Vein endothelial cell (primary cell): ENCODE measurements around the genes H2AC1 and H3C2.

- CAGE, long polyA plus RNA = no peak
Measured at GRCh38 chr6:21887239-21888127, 293.9 kb downstream of the SOX4 start.

GRCh38 chr6:22062808-22063653 is 233.8 kb downstream of the PRL start:
- CAGE, long polyA plus RNA = no peak

GRCh38 chr6:22146892-22147631 is 149.8 kb downstream of the PRL start:
- CAGE, long polyA plus RNA = no peak

- CAGE, long polyA plus RNA = no peak
Measured at GRCh38 chr6:24497958-24498537, 3.3 kb downstream of the ALDH5A1 start.

DNA sequence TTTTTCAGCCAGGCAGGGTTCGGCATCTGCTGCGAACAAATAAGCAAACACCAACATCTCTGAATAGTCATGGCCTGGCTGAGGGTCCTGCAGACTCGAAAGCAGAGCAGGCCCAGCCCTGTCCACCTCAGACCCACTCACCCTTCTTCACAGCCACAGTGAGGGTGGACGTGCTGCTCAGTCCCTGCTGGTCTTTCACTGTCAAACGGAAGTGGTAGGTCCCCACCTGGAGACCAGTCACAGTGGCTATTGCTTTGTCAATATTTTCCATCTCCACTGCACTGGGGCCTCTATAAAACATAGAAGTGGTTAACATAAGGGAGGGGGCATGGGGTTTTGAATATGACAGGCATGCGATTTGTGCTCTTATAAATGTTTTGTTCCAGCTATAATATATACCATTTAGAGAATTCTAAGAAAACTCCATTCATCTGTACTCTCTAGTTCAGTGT is 73.9 kb downstream of the ALDH5A1 start:
- CAGE, long polyA plus RNA = no peak

GRCh38 chr6:24704665-24705273 is 14.2 kb downstream of the C6orf62 start:
- CAGE, long polyA plus RNA = no peak

GRCh38 chr6:24908727-24909397 is 26.9 kb downstream of the RIPOR2 start:
- CAGE, long polyA plus RNA = no peak

- CAGE, long polyA plus RNA = no peak
Measured at GRCh38 chr6:24926361-24926941, 9.3 kb downstream of the RIPOR2 start.

DNA sequence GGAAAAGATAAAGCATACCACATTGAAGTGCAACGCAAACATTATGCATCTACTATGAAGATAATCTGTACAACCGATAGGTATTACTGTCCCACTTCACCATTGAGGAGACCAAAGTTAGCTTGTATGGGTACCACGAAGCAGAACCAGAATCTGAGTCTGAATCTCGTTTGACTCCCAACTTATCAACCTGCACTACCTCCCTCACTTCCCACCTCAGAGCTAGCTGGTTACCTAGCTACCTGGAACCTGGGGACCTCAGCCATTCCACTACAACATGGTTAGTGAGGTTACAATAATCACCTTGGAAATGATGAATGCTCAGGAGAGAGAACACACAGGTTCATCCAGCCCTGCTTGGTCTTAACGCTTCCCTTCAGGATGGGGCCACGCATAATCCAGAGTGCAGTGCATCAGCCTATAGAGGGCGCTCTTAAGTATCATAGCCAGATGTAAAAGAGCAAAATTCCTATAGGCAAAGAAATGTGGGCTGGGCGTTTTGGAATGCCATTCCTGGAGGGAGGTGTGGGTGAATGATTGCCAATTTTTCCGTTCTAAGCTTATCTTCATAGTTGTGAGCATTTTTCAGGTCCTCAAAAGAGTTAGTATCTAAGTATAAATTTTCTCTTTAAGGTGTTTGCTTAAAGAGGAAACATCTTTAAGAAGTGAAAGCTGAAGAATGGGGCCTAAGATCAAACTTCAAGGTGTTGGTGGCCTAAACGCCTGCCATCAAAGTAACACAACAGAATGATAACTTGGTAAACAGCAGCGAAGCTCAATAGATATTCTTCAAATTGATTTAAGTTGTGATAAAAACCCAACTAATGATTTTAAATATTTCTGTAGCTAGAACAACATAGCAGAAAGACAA is 1.9 kb downstream of the RIPOR2 start:
- CAGE, long polyA plus RNA = no peak

- CAGE, long polyA plus RNA = no peak
Measured at GRCh38 chr6:24981374-24982243, 45.8 kb upstream of the RIPOR2 start.

DNA sequence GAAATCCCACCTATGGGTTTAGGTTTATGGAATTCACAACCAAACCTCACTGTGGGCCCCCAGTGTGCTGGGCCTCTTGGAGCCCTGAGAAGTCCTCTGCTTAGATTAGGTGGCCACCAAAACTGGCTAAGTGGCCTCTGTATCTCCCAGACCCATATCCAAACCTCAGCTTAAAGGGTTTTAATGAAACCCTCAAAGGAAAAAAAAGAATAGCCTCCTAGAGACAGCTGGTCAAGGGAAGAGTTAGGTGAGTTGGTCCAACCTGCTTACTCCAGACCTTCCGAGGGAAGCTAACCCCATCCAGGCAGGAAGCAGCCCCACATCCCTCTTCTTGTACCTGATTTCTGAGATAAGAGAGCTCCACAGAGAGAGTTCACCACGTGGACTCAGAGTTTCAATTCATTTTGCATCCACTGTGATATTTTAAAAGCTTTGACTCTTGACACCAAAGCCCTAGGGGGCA is 55.9 kb upstream of the RIPOR2 start:
- CAGE, long polyA plus RNA = no peak

GRCh38 chr6:25121900-25122462 is 157.2 kb upstream of the CARMIL1 start:
- CAGE, long polyA plus RNA = no peak

- CAGE, long polyA plus RNA = no peak
Measured at GRCh38 chr6:25166908-25167747, 112.0 kb upstream of the CARMIL1 start.

DNA sequence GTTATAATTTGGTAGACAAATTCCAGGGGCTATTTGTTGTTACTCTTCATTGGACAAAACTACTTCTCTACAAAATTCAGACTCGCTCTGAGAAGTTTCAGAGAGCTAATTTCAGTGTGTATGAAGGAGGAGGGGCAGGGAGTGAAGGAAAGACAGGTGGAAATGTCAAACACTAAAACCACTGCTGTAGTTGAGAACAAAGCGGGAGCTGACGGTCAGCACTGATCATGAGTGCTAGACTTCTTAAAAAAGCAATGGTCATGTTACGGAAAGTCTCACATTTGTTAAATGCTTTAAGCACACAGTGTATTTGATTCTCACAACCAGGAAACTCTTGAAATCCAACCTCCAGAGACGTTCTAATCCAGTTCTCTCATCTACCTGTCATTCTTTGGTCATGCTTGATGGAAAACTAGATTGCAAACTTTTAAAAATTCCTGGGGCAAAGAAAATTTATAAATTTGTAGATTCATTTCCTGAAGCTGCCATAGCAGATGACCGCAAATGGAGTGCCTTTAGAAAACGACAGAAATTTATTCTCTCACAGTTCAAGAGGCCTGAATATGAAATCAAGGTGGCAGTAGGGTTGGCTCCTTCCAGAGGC is 100.7 kb upstream of the CARMIL1 start:
- CAGE, long polyA plus RNA = no peak

DNA sequence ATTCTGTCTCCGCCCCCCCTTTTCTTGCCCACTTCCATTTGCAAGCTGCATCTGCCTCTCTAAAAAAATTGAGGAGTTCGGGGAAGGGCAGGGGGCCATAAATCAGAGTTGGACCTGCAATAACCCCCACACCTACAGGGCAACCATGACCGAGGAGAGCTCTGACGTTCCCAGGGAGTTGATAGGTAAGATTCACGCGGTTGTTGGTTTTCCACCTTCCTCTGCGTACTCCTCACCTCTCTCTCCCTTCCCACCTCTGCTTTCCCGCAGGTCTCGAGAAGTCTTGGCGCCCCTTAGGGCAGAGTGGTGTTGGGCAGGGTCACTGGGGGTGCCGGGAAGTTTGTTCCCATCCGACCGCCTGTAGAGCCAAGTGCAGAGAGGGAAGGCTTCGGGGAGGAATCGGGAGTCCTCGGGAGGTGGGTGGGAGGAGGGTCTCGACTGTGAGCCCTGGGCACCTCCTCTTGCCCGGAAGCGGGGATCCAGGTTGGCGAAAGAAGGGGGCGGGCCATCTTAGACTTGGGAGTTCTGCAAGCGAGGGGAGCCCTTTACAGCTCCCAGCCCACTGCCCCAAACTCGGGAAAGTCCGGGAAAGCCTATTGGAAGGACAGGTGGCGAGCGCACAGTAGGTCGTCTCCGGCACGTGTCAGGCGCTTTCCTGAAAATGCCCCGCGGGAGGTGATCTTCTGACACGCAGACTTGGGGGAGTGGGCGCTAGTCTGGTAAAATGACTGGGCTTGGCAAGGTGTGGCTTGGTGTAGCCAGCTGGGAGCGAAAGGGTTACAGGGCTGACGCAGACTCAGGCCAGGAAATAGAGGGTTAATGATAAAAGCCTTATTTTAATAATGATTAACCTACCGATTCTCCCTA is 710 bp downstream of the CARMIL1 start:
- CAGE, long polyA plus RNA = no peak

DNA sequence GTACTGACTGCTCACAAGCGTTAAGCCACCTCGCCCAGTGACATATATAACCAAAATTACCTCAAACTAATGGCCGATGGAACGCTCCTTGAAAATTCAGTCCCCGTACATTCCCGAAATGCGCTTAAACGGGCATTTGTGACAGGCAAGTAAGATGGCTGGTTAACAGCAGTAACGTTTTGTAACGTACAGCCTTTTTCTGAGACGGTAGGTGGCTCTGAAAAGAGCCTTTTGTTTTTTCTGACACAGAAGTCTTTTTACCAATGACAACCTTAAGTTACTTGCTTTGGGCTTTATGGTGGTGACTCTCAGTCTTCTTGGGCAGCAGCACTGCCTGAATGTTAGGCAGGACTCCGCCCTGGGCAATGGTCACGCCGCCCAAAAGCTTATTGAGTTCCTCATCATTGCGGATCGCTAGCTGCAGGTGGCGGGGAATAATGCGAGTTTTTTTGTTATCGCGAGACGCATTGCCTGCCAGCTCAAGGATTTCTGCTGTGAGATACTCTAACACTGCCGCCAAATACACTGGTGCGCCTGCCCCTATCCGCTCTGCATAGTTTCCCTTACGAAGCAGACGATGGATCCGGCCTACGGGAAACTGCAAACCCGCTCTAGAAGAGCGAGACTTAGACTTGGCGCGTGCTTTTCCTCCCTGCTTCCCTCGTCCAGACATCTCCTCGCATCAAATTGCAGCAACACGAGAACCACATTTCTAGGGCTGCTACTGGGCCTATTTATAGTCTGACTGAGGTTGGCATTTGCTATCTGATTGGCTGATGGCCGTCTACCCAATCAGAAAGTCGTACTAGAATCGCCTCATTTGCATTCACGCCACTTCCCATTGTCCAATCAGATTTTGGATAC is at the start of gene H2AC1:
H2AC1 (minus strand) TSS at position 708 of the 864 bp plus-strand sequence.
- CAGE, long polyA plus RNA = no peak

- CAGE, long polyA plus RNA = no peak
Measured at GRCh38 chr6:25779805-25780921, 25.6 kb downstream of the SLC17A4 start.

DNA sequence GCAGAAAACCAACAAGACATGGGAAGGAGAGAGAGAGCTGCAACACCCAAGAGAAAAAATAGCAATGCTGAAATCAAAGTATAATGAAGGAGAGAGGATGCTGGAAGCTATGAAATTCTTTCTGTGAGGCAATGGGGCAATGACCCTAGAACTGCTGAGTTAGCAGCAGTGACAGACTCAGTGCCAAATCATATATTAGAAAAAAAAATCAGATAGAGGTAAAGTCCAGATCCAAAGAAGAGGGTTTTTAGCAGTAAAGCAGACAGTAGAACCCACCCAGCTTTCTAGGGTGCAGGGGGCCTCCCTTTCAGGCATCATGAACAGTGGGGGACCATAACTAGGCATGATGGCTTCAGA is 27.0 kb downstream of the SLC17A2 start:
- CAGE, long polyA plus RNA = no peak

DNA sequence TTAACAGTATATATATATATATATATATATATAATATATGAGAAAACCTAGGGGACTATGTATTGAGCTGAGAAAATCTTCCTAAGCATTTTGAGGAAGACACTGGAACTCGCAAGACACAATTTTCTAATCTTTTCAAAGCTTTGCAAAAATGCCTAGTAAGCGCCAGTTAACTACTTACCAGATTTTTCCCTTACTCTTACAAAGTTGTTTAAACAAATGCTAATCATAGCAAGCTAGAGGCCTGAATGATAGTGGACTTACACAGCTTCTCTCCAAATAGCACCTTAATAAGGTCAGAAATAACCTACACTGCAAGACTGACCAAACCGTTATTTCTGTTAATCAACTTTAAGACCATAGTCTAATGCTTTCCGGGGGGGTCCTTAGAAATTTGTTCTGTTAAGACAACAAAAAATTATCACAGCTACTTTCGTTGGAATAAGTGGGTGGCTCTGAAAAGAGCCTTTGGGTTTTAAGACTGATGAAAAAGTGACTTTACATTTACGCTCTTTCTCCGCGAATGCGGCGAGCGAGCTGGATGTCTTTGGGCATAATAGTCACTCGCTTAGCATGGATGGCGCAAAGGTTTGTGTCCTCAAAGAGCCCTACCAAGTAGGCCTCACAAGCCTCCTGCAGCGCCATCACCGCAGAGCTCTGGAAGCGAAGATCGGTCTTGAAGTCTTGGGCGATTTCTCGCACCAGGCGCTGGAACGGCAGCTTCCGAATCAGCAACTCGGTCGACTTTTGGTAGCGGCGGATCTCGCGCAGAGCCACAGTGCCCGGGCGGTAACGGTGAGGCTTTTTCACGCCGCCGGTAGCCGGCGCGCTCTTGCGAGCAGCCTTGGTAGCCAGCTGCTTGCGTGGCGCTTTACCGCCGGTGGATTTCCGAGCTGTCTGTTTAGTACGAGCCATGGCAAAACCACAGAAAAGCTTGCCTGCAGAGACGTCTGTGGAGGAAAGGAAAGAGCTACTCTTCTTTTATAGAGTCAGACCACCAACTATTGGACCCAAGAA is at the start of gene H3C2:
H3C2 (minus strand) TSS at position 954 of the 1,017 bp plus-strand sequence.
- CAGE, long polyA plus RNA = no peak

DNA sequence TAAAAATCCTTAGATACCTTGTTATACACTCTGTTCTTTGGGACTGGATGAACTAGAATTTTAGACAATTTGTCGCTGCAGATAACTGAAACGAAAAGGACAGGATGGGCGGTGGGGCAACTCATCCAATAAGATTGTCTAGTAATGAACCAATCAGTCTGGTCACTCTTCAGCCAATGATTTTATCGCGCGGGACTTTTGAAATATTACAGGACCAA is 157 bp upstream of the H3C3 start:
- CAGE, long polyA plus RNA = no peak